Pericardium fibroblast (primary cell): ENCODE measurements around a stretch of chr5.

- RAMPAGE, long total RNA, result no peak
These were observed 4.0 kb downstream of the DAP start for GRCh38 chr5:10757040-10757520.

DNA sequence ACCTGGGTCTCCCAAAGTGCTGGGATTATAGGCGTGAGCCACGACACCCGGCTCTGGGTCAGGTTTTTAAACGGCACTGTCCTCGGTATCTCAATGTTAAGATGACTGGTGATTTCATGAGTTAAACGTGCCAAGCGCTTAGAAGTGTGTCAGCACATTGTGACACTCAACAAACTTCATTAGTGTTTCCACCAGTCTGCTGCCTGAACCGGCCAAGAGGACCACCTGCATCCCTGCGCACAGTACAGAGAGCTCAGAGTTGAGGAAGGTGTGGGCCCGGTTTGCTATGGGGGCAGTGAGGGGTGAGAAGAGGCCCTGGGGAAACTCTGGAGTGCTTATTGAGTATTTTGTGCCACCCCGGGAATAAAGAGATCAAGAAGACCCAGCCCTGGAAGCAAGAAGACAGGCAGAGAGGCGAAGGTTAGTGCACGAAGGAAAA, 3.5 kb downstream of the DAP start:
- RAMPAGE, long total RNA, result no peak

- RAMPAGE, long total RNA, result no peak
These were observed 193.7 kb downstream of the CTNND2 start for GRCh38 chr5:11710694-11710893.

GRCh38 chr5:14156396-14157496, 13.6 kb downstream of the TRIO start:
- RAMPAGE, long total RNA, result no peak

- RAMPAGE, long total RNA, result no peak
These were observed 42.3 kb downstream of the TRIO start for GRCh38 chr5:14185245-14186080.

GRCh38 chr5:14204473-14205404, 61.6 kb downstream of the TRIO start:
- RAMPAGE, long total RNA, result no peak

- RAMPAGE, long total RNA, result no peak
These were observed 115.6 kb downstream of the TRIO start for GRCh38 chr5:14258559-14259309.

- RAMPAGE, long total RNA, result no peak
These were observed 188.3 kb downstream of the TRIO start for GRCh38 chr5:14331447-14331834.

DNA sequence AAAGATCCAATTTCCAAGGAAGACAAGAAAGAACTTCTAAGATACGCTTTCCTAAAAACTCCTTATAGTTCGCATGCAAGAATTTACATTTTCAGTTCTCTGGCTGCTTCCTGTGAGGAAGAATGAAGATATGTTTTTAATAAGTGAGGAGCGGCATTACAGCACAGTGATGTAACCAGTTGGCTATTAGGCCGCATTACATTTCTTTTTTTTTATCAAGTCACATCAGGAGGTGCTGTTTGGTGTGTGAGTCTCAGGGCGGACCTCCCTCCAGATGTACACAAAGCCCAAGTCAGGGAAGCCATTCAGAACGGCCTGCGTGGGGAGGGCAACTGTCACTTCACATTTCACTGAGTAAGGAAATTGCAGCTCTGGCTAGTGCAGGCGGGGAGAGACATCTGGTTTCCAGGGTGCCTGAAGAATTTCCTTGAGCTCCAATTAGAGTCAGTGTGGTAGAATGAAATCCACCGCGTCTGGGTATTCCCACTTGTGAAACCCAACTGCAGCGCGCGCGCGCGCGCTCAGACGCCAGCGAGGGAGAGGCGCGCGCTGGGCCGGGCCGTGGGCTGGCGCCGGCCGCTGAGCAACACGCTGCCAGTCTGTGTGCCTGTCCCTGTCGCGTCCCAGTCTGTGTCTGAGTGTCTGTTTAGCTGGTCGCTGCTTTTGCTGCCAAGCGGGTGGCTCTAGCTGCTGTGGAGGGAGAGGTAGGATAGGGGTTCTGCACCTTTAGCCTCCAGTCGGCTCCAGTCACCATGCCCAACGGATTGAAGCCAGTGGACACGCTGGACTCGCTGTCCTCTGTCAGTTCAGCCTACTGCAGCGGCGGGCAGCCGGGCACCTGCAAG, 140.9 kb upstream of the OTULINL start:
- RAMPAGE, long total RNA, result no peak

DNA sequence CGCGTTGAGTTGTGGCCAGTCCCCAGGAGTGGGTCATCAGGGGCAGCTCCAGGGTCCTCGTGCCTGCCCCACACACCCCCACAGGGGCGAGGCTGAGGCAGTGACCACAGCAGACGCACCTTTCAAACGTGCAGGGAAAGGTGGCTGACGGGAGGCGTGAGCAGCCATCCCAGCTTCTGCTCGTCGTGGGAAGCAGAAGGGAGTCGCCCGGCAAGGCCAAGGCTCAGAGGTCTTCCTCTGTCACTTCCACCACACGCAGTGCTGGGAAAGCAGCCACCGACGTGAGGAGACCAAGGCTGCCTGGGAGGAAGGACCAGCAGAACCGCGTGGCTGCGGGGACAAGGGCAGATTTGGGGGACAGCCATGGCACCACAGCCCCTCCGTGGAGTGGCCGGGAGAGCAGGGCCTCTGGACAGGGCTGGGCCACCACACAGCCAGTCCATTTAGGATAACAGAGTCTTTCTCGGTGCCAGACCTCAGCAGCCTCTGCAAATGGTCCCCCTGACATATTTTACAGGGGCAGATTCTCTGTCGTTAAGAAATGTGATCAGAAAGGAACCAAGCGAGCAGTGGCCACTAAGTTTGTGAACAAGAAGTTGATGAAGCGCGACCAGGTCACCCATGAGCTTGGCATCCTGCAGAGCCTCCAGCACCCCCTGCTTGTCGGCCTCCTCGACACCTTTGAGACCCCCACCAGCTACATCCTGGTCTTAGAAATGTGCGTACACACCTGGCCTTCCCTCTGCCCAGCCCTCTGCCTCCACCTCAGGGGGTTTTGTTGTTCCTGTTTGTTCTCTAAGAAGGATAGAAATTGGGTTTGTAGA, 77.5 kb upstream of the OTULINL start:
- RAMPAGE, long total RNA, result no peak

GRCh38 chr5:14802434-14803080, 69.0 kb downstream of the ANKH start:
- RAMPAGE, long total RNA, result no peak

DNA sequence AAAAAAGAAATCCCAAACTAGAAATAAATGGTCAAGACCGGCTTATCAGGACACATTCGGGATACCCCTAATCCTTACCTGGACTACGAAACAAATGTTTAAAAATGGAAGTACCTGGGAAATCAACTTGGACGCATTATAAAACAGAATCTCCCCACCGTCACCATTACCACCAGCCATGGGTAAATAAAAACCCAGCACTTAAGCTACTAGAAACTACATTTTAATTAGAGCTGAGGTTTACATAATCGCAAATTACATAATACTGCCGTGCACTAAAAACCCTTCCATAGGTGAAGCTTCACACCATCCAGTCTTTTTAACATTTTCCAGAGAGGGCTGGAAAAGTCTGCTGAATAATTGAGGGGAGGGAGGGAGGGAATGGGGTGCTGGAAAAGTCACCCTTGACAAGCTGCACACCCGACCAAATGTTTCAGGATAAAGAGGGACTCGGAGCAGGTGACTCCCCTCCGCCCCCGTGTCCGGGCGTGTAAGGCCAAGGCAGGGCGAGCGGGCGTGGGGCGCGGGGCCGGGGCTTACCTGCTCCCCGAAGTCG, 688 bp downstream of the ANKH start:
- RAMPAGE, long total RNA, result no peak

DNA sequence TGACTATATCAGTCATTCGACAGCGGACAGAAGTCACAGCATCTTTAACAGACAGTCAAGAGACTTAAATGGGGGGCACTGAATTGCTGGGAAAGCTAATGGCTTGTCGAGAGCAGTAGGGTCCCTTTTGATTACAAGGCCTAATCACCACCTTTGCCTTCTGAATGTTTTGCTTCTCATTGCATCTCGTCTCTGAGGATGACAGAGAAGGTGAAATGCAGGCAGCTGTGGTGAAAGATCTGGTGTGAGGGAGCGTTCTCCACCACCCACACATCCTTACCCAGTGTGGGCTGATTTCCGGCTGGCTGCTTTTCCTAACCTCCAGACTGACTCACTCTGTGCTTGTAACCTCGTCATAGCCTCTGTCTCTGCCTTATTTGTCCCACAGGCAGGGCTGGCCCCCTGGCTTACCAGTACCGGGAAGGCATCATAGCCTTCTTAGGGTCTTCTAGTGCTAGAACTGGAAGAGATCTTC, 54.3 kb upstream of the ANKH start:
- RAMPAGE, long total RNA, result no peak

DNA sequence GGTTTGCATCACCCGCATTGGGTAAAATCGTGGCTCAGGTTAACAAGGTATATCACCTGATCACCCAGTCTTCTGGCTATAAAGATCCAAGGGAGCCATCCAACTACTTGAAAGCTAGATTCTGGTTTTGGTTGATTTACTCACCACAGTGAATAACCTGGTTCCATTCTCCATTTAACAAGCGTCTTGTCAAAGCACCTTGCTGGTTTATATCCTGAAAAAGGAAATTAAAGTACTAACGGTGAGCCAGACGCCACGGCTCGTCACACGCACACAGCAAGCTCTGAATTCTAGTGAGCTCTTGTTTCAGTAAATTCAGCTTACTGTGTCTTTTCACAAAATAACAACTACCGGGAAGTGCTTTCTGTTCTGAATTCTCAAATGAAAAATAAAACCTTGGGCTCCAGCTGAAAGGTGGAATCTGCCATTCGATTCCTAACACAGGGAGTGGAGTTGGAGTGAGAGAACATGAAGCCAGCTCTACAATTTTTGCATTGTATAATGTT, 74.5 kb upstream of the FBXL7 start:
- RAMPAGE, long total RNA, result no peak

GRCh38 chr5:15501096-15501951, 1.3 kb downstream of the FBXL7 start:
- RAMPAGE, long total RNA, result no peak

DNA sequence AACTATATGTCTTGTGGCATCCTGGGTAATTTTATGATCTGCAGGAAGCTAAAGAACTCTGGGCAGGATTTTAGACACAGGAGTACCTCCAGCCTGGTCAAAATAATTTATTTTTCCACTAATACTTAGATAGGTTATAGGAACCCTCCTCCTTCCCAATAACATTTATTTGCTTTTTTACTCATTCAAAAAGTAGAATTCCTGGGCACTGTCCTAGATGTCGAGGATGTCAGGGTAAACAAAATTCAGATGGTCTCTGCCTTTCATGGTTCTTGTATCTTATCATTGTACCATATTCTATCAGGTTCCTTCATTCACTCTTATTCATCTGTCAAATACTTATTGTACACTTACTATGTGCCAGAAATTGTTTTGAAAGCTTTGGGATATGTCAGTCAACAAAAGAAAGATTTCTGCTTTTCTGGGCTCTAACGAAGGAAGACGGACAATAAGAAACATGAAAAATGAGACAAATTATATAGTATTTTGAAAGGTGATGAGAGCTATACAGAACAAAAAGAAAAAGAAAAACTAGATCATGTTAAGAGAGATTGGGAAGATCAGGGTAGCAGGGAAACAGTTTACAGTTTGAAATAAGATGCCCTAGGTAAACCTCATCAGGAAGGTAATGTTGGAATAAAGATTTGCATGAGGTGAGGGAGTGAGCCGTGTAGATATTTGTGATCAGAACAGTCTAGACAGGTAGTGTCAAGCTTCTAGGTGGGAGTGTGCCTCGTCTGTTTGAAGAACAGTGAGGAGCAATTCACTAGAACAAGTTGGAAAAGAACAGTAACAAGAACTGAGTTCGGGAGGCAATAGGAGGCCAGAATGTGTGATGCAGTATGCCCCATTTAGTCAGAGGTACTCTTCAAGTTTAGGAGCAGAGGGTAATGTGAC, 336.1 kb downstream of the FBXL7 start:
- RAMPAGE, long total RNA, result no peak

- RAMPAGE, long total RNA, result no peak
These were observed 53.8 kb downstream of the ZNF622 start for GRCh38 chr5:16411612-16412298.

DNA sequence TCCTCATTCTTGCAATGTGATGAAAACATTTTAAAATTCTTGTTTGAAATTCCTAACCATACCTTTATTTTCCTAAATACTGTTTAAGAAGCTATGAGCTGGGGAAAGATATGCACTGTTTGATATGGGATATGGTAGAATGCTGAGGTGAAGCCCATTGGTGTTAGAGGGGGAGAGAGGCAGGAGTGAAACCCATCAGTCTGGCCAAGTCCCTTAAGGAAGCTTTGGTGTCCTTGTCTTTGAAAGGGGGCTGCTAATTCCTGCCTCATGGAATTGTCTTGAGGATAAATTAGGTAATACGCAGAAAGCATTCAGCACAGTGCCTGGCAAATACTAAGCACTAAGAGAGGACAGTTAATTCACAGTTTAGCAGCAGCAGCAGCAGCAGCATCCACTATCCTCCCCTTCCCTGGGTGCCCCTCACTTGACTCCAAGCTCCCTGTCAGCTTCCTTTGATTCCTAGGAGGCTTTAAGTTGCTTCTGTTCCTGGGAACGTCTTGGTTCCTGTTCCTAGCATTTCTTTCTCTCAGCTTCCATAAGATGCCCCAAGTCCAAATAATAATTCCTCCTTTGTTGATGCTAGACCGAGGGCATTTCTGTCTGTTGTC, 71.5 kb downstream of the RETREG1 start:
- RAMPAGE, long total RNA, result no peak

DNA sequence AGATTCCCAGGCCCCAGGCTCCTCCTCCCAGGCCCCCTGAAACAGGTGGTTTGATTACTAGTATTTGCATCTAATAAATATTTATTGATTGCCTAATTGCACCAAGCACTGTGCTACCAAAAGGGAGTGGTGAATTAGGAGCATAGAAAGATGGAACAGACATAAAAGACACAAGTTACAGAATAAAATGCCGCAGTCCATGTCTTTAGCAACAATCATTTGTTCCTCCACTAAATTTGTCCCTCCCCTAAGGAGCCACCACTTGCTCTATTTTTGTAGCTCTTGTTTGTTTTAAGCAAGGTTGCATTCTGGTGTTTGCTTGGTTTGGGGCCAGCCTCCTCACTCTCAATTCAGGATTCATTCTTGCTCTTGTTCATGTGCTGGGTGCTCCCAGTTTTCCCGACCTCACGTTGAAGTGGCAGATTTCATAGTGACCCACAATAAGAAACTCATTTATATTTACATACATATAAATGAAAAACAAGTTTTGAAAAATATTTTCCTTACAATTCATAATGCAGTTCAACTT, 42.1 kb downstream of the RETREG1 start:
- RAMPAGE, long total RNA, result no peak

DNA sequence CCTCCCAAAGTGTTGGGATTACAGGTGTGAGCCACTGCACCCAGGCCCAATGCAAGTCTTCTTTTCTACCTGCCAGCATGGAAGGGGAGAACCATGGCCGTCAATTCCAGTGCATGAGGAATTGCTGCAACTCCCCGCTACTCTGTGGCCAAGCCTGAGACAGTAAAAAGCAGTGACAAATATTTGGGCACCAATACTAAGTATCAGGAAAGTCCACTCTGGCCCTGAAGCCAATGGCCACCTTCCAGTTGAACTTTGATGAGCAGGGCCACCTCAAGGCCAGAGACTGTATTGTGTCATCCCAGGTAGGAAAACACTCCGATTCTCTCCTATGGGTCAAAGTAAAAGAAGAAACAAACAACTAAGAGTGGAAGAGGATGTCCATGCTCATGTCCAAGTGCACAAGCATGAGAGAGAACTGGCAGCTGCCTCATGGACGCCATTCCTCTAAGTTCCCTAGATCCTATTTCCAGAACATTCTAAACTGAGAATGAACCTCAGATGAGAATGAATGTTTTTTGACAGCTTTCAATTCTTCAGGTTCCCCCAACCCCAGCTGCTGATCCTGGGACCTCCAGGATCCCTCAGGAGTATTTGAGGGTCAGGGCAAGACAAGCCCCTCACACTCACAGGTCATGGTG, 27.1 kb downstream of the RETREG1 start:
- RAMPAGE, long total RNA, result no peak